Measurements from ENCODE around the genes ZNF708 and ZNF729.

DNA sequence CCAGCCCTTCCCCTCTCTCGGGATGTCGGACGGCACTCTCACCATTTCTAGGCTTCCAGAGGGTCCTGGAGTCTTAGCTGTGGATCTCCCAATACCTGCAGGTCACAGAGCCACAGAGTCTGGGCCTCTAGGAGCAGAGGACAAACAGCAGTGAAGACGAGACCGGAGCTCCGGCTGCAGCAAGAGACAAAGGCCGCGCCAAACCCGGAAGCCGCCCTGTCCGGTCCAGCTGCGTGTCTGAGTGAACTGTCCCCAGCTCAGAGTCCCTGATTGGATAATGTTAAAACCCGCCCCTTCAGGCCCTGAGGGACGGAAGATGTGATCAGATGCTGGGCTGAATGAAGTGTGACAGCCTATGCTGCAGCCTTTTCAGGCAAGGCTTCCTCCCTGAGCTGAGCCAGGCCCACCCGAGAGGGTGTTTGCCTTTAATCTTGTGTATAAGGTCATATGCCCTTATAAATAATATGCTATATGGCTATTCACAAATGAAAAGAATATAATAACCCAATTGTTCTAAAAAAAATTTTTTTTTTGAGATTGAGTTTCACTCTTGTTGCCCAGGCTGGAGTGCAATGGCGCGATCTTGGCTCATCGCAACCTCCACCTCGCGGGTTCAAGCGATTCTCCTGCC, at the start of gene ZNF708:
Gene ZNF708, minus strand, starts transcription at position 243 of the 631 bp plus-strand sequence.
- PRO-cap, result bidirectional peak, plus-strand start at position 337 of the sequence, minus-strand start at position 239 of the sequence

- PRO-cap, result no peak
Observed at GRCh38 chr19:21677772-21678590, 89.4 kb downstream of the ZNF100 start.

DNA sequence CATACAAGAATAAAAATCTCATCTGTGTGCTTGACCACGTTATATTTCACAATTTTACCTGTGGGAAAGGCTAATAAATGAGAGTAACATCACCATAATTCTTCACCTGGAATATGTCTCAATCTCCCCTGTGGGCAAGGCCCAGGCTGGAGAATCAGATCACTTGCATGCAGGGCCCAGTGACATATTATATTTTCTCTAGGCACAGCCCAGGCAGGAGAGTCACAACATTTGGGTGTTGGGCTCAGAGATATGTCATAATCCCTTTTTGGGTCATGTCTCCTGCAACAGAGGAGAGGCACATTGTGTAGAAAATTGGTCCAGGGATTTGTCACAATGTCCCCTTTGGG, 17.8 kb upstream of the ZNF208 start:
- PRO-cap, result unidirectional peak, minus-strand start at position 223 of the sequence

- PRO-cap, result no peak
Observed at GRCh38 chr19:22286172-22286493, at the start of gene ZNF729. Gene ZNF729 (plus strand): TSS chr19:22286441.

GRCh38 chr19:23274296-23274453, 24.0 kb upstream of the ZNF724 start:
- PRO-cap, result bidirectional peak, plus-strand start at chr19:23274386, minus-strand start at chr19:23274219

DNA sequence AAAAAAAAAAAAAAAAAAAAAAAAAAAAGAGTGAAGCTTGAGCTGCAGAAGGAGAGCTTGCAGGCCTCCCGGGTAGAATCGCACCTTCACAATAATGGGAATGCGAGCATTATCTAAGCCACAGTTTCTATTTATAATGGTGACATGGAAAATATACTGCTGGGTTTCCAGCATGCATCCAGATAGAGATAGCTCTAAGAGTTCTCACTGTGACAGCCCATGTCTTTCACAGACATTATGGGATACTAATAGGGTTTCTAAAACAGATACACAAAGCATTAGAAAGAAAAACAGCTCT, 15.0 kb downstream of the ZNF91 start:
- PRO-cap, result no peak

- PRO-cap, result no peak
Observed at GRCh38 chr19:23467707-23468132, 72.4 kb upstream of the ZNF91 start.

- PRO-cap, result no peak
Observed at GRCh38 chr19:28444769-28445600, 768.0 kb downstream of the UQCRFS1 start.

GRCh38 chr19:28727399-28727884, 485.5 kb downstream of the UQCRFS1 start:
- PRO-cap, result no peak

GRCh38 chr19:29016460-29016682, 196.6 kb downstream of the UQCRFS1 start:
- PRO-cap, result no peak

GRCh38 chr19:29092946-29093830, 119.8 kb downstream of the UQCRFS1 start:
- PRO-cap, result no peak

GRCh38 chr19:29587368-29587791, 18.7 kb upstream of the POP4 start:
- PRO-cap, result no peak

GRCh38 chr19:29622334-29622925, 16.3 kb downstream of the POP4 start:
- PRO-cap, result no peak

DNA sequence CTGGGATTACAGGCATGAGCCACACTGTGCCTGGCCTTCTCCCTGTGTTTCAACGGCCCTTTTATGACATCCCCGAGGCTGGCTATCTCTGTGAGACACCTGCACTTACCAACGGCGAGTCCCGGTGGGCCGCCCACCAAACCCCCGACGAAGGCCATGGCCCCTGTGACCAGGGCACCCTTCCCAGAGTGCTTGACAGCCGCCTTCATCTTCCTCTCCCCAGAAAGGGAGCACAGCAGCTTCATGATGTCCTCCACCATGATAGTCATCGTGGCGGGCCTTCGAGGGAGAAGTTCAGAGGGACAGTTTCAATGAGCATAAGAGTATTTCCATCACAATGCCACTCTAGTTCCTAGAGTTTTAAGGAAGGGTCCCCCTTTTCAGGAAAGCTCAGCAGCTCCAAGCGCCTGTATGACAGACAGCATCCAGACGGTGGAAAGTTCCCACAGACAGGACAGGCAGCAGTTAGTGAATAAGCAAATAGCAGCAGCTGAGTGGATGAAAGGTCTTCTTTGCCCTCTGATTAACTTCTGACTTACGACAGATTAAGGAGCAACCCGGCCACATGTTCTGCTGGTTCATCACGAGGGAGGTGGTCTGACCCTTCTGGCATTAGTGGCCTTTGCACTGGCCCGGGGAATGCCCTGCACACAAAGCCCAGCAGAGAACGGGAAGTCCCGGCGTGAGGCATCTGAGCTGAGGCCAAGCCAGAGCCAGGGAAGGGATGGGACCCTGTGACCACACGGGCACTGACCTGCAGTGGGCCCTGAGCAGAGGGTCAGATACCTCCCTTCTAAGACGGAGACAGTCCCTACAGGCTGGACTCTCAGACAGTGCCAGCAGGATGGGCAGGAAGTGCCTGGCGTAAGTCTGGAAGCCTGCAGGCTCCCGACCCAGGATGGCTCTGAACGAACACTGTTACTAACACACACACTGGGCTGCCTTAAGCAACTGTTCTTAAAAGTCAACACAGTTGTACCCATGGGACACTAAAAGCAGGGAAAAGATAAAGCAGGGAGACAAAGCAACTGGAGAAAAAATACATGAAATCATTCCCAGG, 6.6 kb downstream of the C19orf12 start:
- PRO-cap, result no peak

GRCh38 chr19:29812340-29813003, 681 bp downstream of the CCNE1 start:
- PRO-cap, result no peak

- PRO-cap, result no peak
Observed at GRCh38 chr19:29878963-29879428, 63.0 kb upstream of the URI1 start.

DNA sequence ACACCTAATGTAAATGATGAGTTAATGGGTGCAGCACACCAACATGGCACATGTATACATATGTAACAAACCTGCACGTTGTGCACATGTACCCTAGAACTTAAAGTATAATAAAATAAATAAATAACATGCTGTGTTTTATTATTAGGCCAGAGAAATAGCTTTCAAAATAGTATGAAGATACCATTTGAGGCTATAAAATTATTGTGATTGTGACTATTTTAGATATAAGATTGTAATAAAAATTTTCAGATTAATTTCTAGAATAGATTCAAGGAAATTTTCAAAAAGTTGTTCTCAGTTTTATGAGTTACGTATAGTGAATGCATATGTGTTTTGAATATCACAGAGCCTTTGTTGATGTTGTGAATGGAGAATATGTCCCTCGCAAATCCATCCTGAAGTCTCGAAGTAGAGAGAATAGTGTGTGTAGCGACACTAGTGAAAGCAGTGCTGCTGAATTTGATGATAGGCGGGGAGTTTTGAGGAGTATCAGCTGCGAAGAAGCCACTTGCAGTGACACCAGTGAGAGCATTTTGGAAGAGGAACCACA, 70.0 kb downstream of the URI1 start:
- PRO-cap, result no peak

GRCh38 chr19:30161250-30161449, 211.0 kb upstream of the ZNF536 start:
- PRO-cap, result unidirectional peak, minus-strand start at chr19:30161337

GRCh38 chr19:30225268-30226435, 146.5 kb upstream of the ZNF536 start:
- PRO-cap, result bidirectional peak, plus-strand start at chr19:30225955, minus-strand start at chr19:30225869

DNA sequence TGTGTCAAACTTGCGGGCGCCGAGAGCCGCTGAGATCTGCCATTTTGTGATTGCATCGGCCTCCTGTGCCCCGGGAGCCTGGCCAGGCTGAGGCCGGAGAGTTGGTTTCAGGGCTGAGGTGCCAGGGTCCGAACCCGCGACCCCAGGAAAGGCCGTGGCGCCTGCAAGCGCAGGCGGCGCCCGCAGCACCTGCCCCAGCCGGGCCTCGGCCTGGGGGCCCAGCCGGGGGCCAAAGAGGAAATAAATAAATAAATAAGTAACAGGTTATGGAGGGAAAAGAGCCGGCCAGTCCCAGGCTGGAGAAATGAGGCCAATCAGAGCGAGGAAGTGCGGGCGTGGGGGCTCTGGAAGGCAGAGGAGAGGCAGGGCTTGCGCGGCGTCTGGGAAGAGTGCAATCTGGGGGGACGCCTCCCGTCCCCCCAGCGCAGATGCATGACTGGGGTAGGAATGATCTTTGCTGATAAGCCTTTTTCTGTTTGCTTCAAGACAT, 145.7 kb upstream of the ZNF536 start:
- PRO-cap, result bidirectional peak, plus-strand start at position 385 of the sequence, minus-strand start at position 207 of the sequence

Measured in trachea (tissue), 1 donor.